Right common carotid artery plus branches (tissue), 1 donor: Measurements from ENCODE around the genes EFCAB8, BPIFA2 and BPIFB1.

DNA sequence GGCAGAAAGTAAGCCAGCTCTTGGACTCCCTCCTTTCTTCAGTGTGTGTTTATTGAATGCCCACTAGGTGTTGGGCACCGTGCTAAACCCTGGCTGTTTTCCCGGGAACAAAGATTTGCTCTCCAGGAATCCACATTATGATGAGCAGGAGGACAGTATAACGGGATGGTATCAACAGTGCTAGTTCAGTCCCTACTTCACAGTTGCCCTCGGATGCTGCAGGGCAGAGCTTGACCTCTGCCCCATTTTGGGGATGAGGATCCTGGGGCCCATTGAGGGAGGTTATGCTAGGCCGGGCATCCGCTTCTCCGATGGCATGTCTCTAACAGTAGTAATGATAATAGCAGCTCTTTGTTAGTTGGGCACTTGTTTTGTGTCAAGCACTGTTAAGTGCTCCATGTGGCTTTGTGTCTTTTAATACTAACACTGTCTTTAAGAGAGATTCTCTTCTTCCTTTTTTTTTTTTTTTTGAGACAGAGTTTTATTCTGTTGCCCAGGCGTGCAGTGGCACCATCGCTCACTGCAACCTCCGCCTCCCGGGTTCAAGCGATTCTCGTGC lies 896 bp downstream of the MAPRE1 start:
- PRO-cap, result no peak

- PRO-cap, result no peak
Measured at GRCh38 chr20:32858291-32859019, at the start of gene EFCAB8. TSS of gene EFCAB8 (plus strand) at chr20:32858923.

- PRO-cap, result no peak
Measured at GRCh38 chr20:32966980-32967518, 37.2 kb downstream of the SUN5 start.

GRCh38 chr20:32971476-32972113 lies 32.6 kb downstream of the SUN5 start:
- PRO-cap, result no peak

DNA sequence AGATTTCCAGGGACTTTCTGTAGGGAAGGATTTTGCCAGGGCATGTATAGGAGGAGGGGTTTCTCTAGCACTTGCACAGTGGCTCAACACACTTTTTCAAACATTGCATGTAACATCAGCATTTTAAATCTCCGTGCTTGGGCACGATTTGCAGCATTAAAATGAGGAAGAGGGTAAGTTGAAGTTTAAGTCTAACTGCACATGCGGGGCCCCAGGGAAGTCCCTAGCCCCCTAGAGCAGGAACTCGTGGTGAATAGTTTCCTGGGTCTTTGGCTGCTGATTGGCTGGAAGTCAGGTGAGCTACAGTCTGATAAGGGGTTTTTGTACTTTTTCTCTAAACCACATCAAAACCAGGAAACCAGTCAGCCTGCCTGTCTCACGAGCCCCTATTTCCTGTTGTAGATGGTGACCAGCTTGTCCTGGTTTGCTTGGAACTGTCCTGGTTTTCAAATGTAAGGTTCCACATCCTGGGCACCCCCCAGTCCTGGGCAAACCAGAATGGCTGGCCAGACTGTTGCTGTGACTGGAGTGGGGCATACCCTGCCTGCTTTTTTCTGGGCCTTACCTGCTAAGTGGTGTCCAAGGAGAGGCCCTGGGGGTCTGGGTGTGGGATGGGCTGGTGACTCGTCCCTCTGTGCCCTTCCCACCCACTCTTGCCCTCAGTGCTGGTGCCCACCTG lies 32.0 kb downstream of the SUN5 start:
- PRO-cap, result no peak

- PRO-cap, result no peak
Measured at GRCh38 chr20:33168092-33168243, at the start of gene BPIFA2. TSS of gene BPIFA2 (plus strand) at chr20:33168159.

GRCh38 chr20:33282896-33283270 lies at the start of gene BPIFB1:
TSS of gene BPIFB1 (plus strand) at chr20:33283214.
- PRO-cap, result no peak

- PRO-cap, result no peak
Measured at GRCh38 chr20:33418923-33419549, 17.7 kb upstream of the CDK5RAP1 start.

DNA sequence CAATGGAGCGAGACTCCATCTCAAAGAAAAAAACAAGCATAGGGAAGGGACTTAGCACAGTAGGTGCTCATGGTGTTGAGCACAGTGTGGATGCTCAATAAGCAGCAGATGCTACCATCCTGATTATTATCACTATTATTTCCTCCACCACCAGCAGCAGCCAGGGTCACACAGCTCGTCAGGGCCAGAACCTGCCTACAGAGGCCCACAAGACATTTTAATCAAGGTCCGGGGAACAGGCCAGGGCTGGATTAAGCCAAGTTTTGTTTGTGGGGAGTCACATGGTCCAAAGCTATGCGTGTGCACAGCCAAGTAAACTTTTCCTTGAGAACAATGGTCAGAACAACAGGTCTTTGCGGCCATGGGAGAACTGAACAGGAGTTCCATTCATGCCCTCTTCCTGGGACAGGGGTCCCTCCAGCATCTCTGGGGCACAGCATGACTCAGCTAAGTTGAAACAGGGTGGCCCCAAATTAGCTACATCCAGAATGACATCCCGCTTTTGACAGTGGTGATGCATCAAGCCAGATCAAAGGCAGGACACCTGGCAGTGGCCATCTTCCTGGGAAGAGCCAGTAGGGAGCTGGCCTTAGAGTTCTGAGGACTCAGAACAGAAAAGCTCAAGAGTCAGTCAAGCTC lies 11.7 kb downstream of the SNTA1 start:
- PRO-cap, result no peak

- PRO-cap, result no peak
Measured at GRCh38 chr20:33629362-33630014, 32.6 kb upstream of the C20orf144 start.

DNA sequence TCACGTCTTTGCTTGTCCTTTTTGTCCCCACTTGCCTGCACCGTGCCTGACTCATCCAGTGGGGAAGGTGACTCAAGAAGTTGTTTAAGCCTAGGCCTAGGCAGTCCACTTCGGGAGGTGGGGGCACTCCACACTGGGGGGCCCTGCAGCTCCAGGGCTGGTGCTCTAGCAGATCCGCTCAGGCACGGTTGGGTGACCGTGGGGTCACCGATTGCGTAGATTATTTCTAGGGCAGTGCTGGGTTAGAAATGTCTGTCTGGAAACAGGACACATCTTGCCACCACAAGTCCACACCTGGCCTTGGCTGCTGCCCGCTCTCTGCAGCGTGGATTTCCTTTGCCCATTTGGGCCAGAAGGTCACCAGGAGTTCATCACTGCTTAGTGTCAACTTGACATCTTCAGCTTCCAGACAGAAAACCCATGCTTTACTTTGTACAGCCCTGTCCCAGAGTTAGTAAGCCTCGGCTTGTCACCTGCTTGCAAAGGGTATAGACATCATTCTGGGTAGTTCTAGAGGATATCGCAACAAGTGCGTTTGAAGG lies 13.6 kb upstream of the C20orf144 start:
- PRO-cap, result no peak

DNA sequence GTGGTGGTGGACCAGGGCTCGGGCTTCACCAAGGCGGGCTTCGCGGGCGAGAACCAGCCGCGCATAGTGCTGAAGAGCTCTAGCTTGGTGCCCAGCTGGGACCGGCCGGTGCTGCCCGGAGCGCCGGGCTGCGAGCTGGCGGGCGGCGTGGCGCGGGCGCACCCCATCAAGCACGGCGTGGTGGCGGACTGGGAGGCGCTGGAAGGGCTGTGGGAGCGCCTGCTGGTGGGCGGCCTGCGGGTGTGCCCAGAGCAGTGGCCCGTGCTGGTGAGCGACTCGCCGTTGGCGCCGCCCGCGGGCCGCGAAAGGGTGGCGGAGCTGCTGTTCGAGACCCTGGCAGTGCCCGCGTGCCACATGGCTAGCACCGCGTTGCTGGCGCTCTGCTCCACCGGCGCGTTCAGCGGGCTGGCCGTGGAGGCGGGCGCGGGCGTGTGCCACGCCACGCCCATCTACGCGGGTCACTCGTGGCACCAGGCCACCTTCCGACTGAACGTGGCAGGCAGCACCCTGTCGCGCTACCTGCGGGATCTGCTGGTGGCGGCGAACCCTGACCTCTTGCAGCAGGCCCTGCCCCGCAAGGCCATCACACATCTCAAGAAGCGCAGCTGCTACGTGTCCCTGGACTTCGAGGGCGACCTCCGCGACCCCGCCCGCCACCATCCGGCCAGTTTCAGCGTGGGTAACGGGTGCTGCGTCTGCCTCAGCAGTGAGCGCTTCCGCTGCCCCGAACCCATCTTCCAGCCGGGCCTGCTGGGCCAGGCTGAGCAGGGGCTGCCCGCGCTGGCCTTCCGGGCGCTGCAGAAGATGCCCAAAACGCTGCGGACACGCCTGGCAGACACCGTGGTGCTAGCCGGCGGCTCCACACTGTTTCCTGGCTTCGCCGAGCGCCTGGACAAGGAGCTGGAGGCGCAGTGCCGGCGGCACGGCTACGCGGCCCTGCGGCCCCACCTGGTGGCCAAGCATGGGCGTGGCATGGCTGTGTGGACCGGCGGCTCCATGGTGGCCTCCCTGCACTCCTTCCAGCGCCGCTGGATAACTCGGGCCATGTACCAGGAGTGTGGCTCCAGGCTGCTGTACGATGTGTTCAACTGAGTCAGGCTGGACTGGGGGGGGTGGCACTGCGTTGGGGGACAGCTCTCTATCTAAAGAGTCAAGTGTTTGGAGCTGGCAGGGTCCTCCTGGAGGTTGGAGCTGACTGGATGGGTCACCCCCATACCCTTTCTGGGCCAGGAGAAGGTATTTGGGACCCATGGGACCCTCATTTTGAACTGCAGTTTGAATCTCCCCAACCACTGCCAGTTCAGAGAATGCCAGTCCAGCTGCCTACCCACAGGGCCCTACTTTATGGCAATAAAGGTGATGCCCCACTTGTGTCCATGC lies 891 bp downstream of the ACTL10 start:
- PRO-cap, result bidirectional peak, plus-strand start at position 461 of the sequence, minus-strand start at position 399 of the sequence; unidirectional peak, minus-strand start at position 870 of the sequence

- PRO-cap, result no peak
Measured at GRCh38 chr20:33702967-33703341, 16.8 kb upstream of the E2F1 start.

DNA sequence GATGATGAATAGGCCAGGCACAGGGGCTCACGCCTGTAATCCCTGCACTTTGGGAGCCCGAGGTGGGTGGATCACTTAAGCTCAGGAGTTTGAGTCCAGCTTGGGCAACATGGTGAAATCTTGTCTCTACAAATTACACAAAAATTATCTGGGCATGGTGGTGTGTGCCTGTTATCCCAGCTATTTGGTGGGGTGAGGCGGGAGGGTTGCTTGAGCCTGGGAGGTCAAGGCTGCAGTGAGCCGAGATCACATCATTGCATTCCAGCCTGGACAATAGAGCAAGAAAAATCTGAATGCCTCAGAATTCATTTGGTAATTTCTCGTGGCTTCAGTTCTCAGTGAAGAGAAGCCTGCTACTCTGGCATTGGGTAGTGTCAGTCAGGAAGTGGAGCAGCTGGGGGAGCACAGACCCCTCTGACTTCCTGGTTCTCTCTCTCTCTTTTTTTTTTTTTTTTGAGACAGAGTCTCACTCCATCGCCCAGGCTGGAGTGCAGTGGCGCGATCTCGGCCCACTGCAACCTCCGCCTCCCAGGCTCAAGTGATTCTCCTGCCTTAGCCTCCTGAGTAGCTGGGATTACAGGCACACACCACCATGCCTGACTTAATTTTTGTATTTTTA lies 24.2 kb downstream of the ZNF341 start:
- PRO-cap, result no peak

GRCh38 chr20:33796544-33797460 lies 14.3 kb upstream of the CHMP4B start:
- PRO-cap, result no peak

GRCh38 chr20:33853372-33854047 lies 42.4 kb downstream of the CHMP4B start:
- PRO-cap, result no peak

DNA sequence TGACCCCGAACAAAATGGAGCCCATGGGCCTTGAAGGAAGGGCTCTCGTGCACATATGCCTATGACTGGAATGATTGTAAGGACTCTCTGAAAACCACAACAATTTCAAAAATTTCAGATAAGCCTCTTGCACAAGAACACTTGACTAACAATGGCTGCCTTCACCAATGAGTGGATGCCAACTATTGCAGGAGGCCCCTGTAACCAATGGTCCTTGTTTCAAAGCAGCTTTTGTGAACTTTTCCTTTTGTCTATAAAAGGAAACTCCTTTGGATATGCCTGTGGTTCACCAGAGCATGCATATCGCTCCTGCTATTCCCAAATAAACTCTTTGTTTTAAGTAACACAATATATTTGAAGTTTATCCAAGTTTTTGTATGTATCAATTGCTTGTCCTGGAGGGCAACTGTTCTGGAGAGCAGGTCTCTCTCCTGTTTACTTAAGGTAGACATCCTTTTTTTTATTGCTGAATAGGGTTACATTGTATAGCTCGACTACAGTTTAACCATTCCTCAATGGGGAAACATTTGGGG lies 84.0 kb upstream of the RALY start:
- PRO-cap, result no peak

- PRO-cap, result no peak
Measured at GRCh38 chr20:34365590-34366516, 2.8 kb downstream of the ITCH start.

- PRO-cap, result no peak
Measured at GRCh38 chr20:34433466-34433851, 70.4 kb downstream of the ITCH start.

DNA sequence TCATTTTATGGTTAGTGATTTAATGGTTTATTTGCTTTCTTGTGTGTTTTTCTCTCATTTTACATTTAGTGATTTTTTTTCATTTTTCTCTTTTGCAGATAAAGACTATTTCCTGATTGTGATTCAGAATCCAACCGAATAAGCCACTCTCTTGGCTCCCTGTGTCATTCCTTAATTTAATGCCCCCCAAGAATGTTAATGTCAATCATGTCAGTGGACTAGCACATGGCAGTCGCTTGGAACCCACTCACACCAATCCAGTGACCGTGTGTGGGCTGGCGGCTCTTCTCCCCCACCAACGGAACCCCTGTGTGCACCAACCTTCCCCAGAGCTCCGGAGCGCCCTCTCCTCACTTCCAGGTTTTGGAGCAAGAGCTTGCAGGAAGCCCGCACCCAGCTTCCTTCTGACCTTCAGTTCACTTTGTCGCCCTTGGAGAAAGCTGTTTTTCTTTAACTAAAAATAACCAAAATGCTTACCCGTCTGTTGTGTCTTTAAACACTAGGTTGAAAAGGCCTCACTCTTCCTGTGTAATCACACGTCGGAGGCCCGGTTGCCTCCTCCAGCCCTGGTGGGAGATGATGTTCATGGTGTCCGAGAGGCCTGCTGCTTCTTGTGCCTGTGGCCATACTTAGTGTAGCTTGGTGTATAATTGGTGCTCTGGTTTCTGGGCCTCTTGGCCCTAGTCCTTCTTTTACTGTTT lies 17.9 kb upstream of the MAP1LC3A start:
- PRO-cap, result no peak